Camera-type eye (tissue), 1 donor: ENCODE measurements around the genes BOD1L2 and NEDD4L.

DNA sequence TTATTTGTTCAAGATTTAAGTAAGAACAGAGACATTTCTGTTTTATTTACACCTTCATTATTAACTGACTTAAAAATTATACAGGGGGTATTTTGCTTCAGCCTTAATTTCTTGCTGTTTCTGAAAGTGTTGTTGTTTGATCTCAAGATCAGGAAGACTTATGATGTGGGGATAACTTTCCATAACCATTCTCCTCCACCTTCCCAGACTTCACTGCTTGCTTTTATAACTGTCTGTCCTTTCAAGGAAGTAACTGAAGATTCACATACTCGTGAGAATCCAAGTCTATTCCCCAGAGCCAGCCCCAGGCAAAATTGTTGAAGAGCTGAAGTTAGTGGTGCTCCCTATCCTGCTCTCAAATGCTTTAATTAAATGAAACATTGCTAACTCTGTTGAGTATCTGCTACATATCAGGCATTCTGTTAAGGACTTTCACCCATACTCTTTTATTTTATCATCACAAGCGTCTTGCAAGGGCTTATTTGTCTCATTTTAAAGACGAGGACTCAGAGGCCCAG is 189.6 kb upstream of the TCF4 start:
- RAMPAGE, long total RNA: no peak

DNA sequence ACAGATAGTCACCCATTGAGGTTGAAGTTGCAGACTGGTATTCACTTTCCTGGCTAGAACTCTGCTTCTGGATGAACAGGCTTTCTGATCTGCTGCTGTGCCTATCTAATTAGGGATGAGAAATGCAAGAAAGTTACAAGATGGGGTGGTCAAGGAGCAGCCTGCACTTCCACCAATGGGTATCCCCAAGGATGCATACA is 480.2 kb upstream of the TCF4 start:
- RAMPAGE, long total RNA: no peak

DNA sequence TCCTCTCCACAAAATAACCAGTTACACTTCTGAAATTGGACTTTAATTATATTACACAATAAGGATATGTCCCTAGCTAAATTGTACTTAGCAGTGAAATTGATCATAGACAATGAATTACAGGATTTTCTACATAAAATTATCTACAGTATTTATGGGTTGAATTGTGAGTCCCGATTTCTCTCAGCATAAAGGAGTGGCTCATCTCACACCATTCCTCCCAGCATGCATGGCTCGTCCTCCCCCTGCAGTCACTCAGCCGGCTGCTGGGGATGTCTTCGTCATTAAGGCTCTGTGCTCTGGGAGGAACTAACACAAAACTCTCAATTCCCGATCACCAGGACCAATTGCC is 76.0 kb downstream of the TXNL1 start:
- RAMPAGE, long total RNA: no peak

DNA sequence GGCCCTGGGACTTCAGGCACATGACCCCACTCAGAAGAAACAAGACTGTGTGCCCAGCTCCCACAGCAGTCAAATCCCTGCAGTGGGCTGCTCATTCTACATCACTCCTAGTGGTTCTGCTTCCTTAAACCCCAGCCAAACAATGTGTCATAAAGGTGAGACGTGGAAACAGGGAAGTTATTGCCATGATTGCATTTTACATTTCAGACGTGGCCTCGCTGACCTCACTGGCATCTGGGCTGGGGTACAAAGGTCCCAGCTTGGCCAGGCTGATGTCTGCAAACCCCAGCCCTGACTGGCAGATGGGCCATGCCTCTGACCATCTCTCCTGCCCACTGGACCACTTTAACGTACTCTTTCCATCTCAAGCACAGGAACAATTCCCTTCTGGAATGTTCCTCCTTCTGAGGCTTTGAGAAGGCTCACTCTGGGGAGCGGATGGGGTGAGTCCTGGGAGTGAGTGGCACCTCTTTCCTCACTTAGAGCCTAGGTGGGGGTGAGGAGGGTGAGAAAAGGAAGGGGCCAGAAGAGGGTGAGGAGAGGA is 96.2 kb upstream of the BOD1L2 start:
- RAMPAGE, long total RNA: no peak

GRCh38 chr18:57146732-57147378 is at the start of gene BOD1L2:
Gene BOD1L2, plus strand, starts transcription at chr18:57147087.
- RAMPAGE, long total RNA: no peak

DNA sequence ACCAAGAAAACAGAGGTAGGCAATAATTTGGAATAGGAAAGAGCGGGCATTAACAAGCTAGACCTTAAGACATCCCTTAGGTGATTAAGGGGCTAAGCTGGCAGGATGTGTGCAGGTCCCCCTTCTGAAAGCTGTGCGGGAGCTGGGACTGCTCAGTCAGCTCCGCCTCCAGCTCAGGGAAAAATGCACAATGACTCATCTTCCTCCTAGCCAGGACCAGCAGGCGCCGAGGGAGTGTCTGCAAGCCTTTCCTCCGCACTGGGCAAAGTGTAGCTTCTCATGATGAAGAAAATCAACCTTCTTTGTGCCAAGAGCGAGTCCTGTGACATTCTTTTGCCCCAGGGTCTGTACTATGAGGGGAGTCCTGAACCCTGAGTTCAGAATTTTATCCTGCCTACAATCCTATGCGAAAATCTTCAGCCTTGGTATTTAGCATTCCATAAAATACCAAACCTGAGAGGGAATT is 63.4 kb downstream of the BOD1L2 start:
- RAMPAGE, long total RNA: no peak

GRCh38 chr18:57437602-57438385 is 2.6 kb downstream of the ONECUT2 start:
- RAMPAGE, long total RNA: no peak

GRCh38 chr18:57441312-57442158 is 6.4 kb downstream of the ONECUT2 start:
- RAMPAGE, long total RNA: no peak

DNA sequence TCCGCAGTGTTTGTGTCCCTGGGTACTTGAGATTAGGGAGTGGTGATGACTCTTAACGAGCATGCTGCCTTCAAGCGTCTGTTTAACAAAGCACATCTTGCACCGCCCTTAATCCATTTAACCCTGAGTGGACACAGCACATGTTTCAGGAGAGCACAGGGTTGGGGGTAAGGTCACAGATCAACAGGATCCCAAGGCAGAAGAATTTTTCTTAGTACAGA is 10.5 kb upstream of the NARS1 start:
- RAMPAGE, long total RNA: no peak

DNA sequence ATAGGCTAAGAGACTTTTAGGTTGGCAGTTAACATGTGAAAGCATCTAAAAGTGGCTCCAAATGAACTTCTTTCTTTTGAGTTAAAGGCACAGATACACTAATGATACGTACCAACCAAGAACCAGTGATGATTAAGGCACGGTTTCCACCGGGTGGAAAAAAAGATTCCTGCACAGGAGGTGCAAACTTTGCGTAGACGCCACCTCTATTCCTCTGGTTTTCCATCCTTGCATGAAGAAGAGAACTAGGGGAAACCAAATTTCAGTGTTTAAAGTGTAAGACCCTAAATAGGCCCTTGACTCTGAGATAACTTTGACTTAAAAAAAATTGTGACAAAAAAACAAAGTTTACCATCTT is 40.7 kb upstream of the NARS1 start:
- RAMPAGE, long total RNA: no peak

GRCh38 chr18:57693780-57694787 is 72.4 kb upstream of the NARS1 start:
- RAMPAGE, long total RNA: no peak

DNA sequence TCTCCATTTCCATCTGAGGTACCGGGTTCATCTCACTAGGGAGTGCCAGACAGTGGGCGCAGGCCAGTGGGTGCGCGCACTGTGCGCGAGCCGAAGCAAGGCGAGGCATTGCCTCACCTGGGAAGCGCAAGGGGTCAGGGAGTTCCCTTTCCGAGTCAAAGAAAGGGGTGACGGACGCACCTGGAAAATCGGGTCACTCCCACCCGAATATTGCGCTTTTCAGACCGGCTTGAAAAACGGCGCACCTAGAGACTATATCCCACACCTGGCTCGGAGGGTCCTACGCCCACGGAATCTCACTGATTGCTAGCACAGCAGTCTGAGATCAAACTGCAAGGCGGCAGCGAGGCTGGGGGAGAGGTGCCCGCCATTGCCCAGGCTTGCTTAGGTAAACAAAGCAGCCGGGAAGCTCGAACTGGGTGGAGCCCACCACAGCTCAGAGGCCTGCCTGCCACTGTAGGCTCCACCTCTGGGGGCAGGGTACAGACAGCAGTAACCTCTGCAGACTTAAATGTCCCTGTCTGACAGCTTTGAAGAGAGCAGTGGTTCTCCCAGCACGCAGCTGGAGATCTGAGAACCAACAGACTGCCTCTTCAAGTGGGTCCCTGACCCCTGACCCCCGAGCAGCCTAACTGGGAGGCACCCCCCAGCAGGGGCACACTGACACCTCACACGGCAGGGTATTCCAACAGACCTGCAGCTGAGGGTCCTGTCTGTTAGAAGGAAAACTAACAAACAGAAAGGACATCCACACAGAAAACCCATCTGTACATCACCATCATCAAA is 83.6 kb downstream of the ATP8B1 start:
- RAMPAGE, long total RNA: no peak

GRCh38 chr18:58013586-58014322 is 30.3 kb upstream of the NEDD4L start:
- RAMPAGE, long total RNA: no peak

DNA sequence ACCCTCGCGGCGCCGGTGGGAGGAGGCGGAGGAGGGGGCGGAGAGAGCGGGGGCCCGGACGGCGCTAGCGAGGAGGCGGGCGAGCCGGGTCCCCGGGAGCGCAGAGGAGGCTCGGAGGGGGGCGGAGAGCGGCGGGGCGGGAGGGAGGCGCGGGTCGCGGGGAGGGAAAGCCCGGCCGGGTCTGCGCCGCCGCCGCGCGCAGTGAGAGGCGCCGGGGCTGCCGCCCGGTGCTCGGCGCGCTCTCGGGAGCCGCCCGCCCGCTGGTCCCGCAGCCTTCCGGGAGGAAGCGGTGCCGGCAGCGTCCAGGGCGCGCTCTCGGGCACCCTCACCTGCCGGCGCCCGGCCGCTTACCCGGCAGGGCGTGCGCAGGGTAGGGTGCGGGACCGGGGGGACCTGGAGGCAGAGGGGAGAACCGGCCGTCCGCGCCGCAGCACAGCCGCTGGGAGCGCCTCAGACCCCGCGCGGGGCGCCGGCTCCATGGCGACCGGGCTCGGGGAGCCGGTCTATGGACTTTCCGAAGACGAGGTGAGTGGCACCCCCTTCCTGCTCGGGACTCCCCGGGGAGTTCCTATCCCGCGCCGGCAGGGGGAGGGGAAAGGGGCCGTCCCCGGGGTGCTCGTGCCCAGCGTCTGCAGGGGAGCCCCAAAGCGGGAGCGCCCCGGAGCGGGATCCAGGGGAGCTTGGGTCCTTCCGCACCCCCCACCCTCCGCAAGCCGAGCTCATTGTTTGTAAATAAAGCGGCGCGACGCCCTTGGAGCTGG is at the start of gene NEDD4L:
Gene NEDD4L (plus strand): TSS at position 43 of the 761 bp plus-strand sequence.
- RAMPAGE, long total RNA: no peak

GRCh38 chr18:58103344-58104062 is 59.5 kb downstream of the NEDD4L start:
- RAMPAGE, long total RNA: no peak

GRCh38 chr18:58231930-58232658 is 188.1 kb downstream of the NEDD4L start:
- RAMPAGE, long total RNA: no peak

- RAMPAGE, long total RNA: no peak
Measured at GRCh38 chr18:58232659-58233147, 188.7 kb downstream of the NEDD4L start.

- RAMPAGE, long total RNA: no peak
Measured at GRCh38 chr18:58276564-58277747, 232.9 kb downstream of the NEDD4L start.

GRCh38 chr18:58284737-58284960 is 240.6 kb downstream of the NEDD4L start:
- RAMPAGE, long total RNA: no peak

- RAMPAGE, long total RNA: no peak
Measured at GRCh38 chr18:58321965-58322352, 277.9 kb downstream of the NEDD4L start.